MCF 10A (cell line): ENCODE measurements around a stretch of chr15.

GRCh38 chr15:99697799-99698066 lies 35.5 kb downstream of the LYSMD4 start:
- PRO-cap = no peak
- RRBS = no CpG with 5 or more reads among the region's 4 CpGs

DNA sequence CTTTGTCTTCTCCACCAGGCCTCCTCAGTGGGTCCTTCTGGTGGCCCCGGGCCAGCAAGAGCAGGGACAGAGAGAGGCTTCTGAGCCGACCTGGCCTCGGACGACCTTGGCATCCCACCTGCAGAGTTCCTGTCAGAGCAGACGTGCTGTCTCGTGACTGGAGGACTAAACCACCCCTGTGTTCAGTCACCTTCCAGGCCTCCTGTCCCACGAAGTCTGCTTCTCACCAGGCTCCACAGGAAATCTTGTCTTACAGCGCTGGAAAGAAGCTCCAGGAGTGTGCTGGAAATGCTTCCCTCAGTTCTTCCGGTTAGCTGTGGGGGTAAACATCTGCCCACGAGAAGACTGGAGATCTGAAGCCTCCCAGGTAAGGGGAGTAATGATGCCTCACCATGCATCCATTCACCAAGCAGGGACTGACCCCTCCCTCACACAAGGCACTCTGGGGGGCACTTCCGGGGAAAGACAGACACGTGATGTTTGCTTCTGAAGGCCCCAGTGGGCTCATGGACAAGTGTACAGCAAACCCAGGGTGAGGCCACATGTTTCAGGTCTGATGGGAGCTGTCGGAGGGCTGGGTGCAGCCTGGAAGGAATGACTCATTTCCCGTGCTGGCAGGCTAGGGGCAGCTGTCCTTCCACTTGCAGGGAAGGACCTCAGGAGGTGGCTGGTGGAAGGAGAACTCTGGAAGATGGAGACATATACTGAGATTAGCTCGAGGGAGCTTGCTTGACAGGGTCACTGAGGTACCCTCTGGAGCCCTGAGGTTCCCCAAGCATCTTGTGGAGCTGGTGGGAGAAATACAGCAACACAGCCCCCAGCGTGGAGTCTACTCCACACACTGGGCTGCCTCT lies 230.8 kb downstream of the ADAMTS17 start:
- PRO-cap = bidirectional peak, plus-strand start at position 640 of the sequence, minus-strand start at position 572 of the sequence
- RRBS = no CpG with 5 or more reads among the region's 16 CpGs

GRCh38 chr15:100131735-100132584 lies 209.8 kb downstream of the ADAMTS17 start:
- PRO-cap = no peak
- RRBS = no CpG with 5 or more reads among the region's 33 CpGs

DNA sequence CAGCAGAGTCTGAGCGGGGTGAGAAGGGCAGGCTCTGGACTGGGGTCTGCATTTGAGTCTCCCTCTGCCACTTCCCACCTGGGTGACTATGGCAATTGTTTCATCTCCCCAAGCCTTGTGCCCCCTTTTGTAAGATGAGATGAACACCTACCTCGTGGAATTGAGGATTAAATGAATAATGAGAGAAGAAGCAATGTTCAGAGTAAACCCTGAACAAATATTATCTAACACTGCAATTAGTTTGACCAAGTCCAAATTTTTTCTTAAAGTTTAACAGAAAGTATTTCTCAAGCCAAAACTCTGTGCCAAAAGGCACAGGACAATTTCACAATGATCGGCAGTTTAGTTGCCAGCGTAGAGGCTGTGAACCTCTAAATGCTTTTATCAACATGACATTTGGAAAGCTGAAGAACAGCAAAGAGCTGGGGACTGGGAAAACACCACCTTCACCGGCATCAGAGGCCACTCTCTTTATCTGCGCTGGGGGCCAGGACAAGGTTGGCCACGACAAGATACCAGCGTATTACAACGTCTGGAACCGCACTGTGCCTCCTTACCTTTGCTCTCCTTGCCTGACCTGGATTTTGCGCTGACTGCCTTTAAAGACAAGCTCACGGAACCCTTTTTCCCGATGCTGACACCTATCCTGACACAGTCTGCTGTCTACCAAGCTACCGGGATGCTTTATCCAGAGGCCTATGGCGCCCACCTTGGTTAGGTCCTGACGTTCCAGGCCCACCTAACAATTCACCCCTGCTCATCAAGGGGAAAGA lies 125.6 kb downstream of the ADAMTS17 start:
- PRO-cap = no peak
- RRBS = no CpG with 5 or more reads among the region's 16 CpGs

- PRO-cap = no peak
- RRBS = no CpG with 5 or more reads among the region's 9 CpGs
Observed at GRCh38 chr15:100350524-100350934, 8.8 kb upstream of the ADAMTS17 start.

GRCh38 chr15:100372655-100373162 lies 30.9 kb upstream of the ADAMTS17 start:
- PRO-cap = no peak
- RRBS = no CpG with 5 or more reads among the region's 14 CpGs

DNA sequence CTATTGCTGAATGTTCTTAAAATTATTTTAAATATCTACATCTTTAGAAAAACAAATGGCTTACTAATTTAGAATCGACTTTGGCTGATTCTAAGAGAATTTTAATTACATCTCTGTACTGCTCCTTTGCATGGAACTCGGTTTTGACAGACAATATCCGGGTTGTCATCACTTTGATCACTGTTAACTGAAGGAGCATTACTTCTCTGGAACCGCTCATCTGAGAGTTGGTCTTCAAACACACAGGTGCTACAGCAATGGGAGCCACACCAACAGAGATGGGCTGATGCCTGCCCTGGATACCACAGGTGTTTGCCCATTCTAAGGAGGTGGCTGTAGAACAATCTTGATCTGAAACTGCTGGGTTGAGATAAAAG lies 21.6 kb downstream of the LINS1 start:
- PRO-cap = no peak
- RRBS = no CpG with 5 or more reads among the region's 4 CpGs

DNA sequence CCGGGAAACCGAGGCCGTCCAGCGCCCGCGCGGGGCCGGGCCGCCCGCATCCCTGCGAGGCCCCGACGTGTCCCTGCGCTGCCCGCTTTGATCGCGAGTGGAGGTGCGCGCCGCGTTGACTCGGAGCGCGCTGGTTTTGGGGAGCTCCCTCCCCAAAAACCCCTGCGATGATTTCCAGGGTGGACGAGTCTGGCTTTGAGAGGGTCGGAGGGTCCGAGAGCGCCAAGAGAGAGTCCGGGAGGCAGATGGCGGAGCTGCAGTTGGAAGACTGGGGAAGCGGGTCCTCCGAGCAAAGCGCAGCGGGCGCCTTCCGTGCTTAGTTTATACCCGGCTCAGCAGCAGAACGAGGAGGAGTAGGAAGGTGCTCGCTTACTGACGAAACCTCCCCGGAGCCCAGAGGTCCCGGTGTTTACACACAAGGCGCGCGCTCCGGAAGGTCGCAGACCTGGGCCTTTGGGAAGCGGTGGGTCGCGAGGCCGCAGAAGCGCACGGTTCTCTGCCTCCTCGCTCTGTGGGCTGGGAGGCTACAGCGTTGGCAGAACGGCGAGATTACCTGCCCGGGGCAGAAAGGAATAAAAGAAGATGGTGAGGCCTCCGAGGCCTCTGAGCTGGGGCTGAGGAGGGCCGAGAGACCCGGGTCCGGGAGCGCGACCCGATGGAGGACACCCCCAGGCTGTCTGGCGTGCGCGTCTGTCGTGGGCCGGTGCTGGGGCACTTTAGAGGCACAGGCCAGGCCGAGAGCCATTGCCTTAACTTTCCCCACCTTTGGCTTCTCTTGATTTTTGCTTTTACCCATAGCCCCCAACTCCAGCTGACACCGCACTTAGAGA lies 810 bp downstream of the ALDH1A3 start:
- PRO-cap = no peak
- RRBS = 86% methylated on average over 27 of the region's 73 CpGs

GRCh38 chr15:100917872-100918756 lies 1.0 kb upstream of the LRRK1 start:
- PRO-cap = bidirectional peak, plus-strand start at chr15:100918264, minus-strand start at chr15:100918100
- RRBS = no CpG with 5 or more reads among the region's 50 CpGs

- PRO-cap = no peak
- RRBS = no CpG with 5 or more reads among the region's 18 CpGs
Observed at GRCh38 chr15:101062557-101063174, 143.5 kb downstream of the LRRK1 start.

GRCh38 chr15:101085811-101086300 lies 166.0 kb downstream of the CHSY1 start:
- PRO-cap = no peak
- RRBS = 83% methylated on average over 2 of the region's 27 CpGs

DNA sequence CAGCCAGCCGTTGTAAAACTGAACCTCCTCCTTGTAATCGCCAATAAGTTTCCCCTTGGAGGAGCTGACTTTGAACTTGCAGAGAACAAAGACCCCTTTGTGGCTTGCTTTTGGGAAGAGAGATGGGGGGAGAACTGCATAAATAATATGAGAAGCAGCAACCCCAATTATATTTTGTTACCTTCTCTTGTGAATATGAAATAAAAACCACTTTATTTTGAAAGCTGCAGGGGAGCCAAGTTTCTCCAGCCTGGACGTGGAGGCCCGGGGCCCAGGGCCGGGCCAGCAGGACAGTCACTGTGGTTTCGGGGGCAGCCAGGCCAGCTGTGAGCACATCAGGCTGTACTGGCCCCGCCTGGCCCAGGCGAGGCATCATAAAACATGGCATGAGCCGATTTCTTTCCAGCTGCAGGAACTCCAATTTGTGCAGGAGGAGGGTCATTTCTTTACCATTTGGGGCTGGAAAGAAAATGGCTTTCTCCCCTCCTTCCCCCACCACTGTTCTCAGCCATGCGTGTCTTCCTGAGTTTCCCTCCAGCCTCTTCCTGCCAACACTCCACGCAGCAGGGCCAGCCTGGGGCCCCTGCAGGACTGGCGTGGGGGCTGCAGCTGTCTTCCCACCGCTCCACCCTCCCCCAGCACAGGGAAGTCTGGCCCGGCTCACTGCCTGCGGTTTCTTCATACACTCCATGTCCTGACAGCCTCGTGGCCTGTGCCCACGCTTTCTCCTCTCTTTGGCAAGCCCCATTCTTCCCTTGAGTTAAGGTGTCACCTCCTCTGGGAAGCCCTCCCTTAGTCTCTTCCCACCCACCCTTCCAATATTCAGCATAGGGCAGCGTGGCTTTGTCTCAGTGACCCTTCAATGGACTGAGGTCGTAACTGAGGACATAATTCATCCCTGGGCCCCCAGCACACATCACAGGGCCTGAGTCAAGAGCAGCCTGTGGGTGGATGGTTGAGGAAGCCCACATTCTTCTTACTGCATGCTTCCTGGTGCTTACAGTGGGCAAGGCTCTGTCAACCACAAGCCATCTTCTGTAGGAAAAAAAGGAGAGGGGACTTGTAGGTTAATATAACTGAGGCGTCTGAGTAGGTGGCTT lies 135.9 kb downstream of the CHSY1 start:
- PRO-cap = no peak
- RRBS = no CpG with 5 or more reads among the region's 20 CpGs

- PRO-cap = no peak
- RRBS = 51% methylated on average over 4 of the region's 32 CpGs
Observed at GRCh38 chr15:101188601-101189688, 62.9 kb downstream of the CHSY1 start.

DNA sequence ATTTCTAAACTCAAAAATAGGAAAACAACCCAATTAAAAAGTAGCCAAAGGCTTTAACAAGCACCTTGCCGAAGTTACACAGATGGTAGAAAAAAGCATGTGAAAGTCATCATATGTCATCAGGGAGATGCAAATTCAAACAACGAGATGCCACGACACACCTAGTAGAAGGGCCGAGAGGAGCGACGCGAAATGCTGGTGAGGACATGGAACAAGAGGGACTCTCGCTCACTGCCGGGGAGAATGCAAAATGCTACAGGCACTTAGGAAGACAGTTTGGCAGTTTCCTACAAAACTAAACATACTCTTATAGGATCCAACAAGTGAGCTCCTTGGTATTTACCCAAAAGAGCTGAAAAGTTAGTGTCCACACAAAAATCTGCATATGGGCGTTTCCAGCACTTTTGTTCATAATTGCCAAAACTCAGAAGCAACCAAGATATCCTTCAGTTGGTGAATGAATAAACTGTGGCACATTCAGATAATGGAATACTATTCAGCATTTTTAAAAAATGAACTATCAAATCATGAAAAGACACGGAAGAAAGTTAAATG lies 61.0 kb downstream of the CHSY1 start:
- PRO-cap = no peak
- RRBS = no CpG with 5 or more reads among the region's 11 CpGs

DNA sequence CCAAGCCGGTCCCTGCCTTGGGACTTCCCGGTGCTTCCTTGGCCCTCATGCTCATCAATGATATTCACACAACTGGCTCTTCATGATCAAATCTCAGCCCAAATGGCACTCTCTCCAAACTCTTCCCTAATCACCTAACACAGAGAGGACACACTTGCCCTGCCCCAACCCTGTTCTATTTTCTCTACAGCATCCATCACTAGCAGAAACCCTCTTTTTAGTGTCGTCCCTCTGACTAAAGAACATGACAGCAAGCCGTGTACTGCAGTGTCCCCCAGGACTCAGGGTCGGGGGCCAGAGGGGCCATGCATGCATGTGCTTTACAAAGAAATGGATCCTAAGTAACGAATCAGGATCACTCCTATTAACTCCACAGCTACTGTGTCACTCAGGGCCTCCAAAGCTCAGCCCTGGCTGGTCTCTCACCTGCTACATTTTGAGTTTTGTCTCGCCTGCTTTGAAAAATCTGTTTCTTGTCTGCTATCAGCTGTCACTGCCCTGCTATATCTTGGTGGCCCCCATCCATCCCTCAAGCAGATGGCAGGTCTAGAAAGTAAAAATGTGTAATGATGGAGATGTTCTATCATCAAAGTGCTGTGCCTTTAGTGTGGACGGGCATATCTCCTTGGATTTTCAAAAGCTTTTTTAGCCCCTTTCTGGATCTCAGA lies 4.5 kb downstream of the CHSY1 start:
- PRO-cap = no peak
- RRBS = no CpG with 5 or more reads among the region's 8 CpGs

DNA sequence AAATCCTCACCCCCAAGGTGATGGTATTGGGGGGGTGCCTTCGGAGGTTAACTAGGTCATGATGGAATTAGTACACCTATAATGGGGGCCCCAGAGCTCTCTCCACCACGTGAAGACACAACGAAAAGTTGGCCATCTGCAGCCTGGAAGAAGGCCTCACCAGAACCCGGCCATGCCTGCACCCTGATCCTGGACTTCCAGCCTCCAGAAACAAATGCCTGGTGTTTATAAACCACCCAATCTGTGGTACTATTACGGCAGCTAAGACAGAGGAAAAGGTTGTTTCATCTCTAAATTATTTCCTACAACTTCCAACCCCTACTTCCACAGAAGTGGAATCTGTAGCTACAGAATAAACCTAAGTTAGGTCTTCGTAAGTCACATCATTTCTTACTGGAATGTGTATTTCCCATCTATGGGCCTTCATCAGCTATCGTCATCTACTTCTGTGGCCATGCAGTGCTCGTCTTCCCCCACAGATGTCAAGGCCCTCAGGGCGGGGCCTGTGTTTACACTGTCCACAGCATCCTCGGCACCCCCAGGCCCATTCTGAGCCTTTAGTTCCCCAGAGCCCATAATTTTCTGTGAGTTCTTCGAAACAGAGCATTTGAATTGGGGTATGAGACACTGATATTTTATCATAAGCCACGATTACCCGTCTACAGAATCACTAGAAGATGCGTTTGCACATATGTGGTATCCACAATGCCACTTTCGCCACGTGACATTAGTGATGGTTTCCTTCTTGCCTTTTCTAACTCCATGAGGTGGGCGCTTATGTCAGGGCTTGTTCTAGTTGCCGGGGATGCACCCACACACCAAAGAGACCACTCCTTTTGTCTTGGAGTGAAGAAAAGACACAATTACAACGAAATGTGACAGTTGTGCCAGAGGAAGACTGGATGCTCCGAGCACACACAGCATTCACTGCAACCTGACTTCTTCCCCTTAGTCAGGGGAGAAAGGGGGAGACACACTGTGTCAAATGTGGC lies 8.8 kb downstream of the SELENOS start:
- PRO-cap = unidirectional peak, minus-strand start at position 278 of the sequence
- RRBS = no CpG with 5 or more reads among the region's 20 CpGs

DNA sequence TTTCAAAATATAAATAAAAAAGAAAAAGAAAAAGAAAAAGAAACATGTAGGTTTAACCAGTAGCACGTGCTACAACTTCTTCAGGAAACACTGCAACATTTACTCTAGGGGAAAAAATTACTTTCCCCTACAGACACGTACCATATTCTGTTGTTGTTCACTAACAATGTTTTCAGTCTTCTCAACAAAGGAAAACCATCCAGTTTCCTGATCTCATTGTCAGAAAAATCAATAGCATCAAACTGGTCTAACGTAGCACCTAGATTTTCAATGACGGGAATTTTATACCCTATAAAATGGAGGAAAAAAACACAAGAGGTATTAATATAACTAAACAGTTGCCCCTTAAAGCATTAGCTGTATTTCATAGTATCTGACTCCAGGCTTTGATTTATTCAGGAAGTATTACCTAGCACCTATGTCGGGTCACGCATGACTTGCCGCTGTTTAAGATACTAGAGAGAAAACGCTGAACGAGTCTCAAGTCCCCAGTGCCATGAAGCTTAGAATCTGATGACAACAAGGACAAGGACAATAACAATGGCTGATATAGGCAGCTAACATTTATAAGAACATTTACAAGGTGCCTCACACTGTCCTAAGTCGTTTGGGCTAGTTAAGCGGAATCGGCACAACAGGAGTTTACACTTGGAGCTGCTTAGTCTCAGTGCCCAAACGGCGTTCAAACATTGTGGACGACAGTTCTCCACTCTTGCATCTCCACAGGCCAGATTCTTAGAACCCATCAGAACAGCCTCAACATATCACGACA lies 2.0 kb downstream of the SNRPA1 start:
- PRO-cap = no peak
- RRBS = no CpG with 5 or more reads among the region's 16 CpGs

DNA sequence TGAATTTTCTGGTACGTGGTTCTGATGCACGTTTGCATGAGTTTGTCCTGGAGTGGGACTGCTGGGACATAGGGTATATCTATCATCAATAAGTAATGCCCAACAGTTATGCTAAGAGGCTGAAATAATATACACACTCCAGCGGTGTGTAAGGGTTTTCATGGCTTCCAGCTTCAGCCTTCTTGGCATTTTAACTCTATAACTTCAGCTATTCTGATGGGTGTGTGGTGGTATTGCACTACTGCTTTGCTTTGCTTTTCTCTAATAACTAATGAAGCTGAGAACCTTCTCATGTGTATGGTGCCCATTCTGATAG lies 1.1 kb upstream of the SNRPA1 start:
- PRO-cap = no peak
- RRBS = no CpG with 5 or more reads among the region's 3 CpGs

DNA sequence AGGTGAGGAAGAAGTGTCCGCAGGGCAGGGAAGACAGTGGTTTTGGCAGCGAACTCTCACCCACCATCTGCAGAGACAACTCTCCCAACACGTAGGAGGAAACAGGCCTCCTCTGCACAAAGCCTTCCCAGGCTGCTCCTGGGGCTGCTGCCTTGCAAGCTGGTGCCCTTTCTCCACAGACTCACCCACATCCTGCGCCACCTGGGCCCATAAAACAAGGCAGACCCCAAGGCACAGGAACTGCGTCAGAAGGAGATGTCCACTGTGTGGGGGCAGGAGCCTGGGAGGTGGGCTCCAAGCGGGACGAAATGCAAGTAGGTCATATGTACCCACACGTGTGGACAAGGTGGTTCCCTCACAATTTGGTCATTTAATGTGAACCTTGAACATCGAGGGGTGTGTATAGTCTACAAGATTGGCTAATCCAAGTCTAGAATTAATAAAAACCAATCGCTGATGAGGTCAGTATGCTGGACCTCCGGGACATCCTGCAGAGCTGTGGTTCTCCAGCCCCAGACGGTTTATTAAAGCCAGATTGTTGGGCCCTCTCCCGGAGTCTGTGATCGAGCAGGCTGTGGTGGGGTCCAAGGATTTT lies 25.4 kb downstream of the PCSK6 start:
- PRO-cap = no peak
- RRBS = 97% methylated on average over 3 of the region's 14 CpGs

- PRO-cap = no peak
- RRBS = no CpG with 5 or more reads among the region's 6 CpGs
Observed at GRCh38 chr15:101486362-101487075, 3.0 kb downstream of the PCSK6 start.